Foreskin keratinocyte (primary cell): ENCODE measurements around a stretch of chr16.

GRCh38 chr16:70696655-70697844 lies 11.2 kb upstream of the MTSS2 start:
- RAMPAGE, total RNA = no peak

DNA sequence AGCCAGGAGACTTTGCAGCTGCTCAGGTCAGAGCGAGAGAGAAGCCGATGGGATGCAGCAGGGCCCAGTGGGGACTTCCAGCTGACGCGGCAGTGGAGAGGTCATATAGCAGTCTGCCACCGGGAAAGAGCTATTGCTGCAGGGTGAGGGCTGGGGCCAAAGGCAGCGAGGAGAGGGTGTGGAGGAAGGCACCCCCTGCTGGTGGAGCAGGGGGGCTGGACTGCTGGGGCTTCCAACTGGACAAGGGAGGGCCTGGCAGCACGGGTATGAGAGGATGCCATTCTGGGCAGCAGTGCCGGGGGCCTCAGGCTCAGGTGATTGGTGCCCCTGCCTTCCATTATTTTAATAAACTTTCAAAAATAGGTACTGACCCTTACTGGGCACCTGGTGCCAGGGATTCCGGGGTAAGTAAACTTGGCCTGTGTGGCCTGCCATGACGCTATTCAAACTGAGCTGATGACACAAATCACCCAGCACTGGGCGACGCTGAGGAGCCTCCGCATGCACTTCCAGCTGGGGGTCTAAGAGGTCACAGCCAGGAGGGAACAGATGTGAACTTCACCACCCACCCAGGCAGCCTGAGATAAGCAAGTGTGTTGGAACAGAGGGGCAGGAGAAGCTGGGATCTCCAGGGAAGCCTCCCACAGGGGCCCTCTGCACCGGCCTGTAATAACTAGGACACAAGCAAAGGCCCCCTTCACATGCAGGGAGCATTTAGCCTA lies 52.7 kb upstream of the MTSS2 start:
- RAMPAGE, total RNA = no peak

- RAMPAGE, total RNA = no peak
These were observed 54.8 kb downstream of the VAC14 start for GRCh38 chr16:70746084-70746610.

- RAMPAGE, total RNA = no peak
These were observed 4.0 kb upstream of the VAC14 start for GRCh38 chr16:70805019-70805218.

- RAMPAGE, total RNA = no peak
These were observed 8.3 kb downstream of the TAT start for GRCh38 chr16:71568642-71569025.

GRCh38 chr16:71570269-71571080 lies 6.4 kb downstream of the TAT start:
- RAMPAGE, total RNA = no peak

DNA sequence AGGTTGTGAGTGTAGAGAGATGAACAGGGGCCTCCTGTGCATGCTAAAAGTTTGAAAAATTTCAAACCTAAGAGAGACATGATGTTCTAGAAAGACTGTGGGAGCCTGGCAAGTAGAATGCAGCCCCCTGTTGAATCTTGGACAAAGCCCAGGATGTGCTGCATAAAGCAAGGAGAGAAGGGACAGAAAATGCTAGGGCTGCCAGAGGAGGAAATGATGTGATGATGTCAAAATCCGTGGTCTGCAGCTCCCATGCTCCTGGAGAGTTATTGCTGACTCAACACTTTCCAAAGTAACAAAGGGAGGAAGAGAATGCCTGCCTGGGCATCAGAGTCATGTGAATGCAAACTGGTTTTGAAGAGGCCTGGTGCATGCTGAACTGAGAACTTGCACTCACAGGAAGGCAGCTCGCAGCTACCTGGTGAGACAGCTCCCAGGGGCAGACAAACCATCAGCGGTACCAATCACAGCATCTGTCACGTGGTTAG lies 2.7 kb downstream of the MARVELD3 start:
- RAMPAGE, total RNA = no peak

- RAMPAGE, total RNA = no peak
These were observed 41.1 kb downstream of the MARVELD3 start for GRCh38 chr16:71666916-71667572.

DNA sequence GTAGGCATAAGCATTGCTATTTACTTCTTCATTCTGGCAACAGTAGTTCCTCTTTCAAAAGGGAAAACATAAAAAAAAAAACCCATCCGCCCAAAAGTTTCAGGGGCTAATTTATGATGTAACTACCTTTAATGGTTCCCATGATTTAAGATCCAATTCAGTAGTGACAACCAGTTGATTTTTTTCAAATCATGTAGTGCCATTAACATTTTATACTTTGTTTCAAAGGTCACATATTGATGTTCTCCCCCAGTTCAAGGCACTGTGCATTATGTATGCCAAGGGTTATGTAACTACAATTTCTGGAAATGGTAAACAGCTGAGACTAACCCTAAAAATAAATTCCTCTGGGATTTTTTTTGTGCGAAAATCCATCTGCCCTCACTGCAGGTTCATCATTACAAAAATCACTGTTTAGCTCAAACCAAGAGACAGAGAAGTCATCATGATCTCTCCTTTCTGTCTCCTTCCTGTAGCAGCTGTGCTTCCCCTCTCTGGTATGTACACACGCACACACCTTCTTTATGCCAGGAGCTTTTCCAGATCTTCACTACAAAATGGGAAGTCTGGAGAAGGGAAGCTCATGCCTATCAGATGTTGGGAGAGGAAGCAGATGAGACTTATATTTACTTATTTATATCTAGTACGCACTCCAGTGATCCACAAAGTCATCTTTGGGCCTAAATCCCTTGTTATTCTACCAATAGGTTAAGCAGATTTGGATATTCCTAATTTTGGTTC lies 2.3 kb upstream of the PHLPP2 start:
- RAMPAGE, total RNA = no peak

DNA sequence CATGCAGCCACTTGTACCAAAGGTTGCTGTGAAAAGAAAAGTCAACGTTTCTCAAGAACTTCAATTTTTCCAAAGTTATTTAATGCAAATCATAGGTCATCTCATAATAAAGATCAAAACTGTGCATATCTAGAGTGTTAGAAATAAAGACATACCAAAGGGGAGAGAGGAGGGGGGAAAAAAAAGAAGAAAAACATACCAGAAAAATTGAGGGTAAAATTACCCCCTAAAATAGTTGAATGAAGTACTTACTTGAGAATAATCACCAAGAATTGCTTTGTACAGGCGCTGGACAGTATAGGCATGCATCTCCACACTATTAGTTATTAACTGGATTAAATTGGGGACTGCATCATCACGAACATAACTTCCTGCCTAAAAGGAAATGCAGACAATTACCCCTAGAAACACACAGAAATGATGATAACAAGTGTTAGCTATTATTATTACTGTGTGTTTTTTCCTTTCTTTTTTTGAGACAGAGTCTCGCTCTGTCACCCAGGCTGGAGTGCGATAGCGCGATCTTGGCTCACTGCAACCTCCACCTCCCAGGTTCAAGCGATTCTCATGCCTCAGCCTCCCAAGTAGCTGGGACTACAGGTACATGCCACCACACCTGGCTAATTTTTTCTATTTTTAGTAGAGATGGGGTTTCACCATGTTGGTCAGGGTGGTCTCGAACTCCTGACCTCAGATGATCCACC lies 25.6 kb upstream of the PHLPP2 start:
- RAMPAGE, total RNA = no peak

GRCh38 chr16:72015093-72016189 lies 6.9 kb downstream of the DHODH start:
- RAMPAGE, total RNA = no peak

DNA sequence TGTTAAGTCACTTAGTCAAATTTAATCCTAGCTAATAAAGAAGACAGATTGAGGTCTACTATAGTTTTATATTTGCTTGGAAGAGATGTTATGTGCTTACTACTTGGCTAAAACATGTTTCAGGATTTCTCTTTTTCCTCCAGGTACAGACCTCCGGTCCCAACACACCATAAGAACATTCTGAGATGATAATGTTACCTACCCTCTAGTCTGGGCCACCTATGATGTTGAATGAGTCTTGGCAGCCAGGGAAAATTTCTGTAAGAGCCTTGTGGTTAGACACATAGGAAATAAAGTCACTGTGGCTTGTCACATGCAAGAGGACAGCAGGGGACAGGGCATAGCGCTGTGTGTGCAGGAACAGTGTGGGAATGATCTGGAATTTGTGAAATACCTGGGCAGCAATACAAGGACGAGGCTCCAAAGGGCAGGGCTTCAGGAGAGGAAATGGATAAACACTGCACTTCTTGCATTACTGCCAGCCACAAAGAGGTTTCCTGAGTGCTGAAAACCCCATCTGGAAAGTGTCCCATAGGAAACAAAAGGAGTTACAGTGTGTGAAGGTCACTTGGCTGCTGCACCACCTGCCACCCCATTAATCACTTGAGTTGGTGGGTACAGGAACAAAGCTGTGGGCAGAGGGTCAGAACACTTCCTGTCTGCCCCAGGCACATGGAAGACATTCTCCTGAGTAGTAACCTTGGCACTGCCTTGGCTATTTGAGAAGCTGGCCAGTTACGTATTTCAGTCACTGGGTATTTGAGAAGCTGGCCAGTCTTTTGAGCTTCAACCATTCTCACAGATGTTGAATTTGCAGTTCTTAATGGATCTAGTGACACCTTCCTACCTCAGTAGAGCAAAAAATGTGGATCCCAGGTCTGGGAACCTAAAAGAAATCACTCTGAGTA lies 12.1 kb upstream of the HP start:
- RAMPAGE, total RNA = no peak

GRCh38 chr16:72042831-72043443 lies 11.4 kb upstream of the HP start:
- RAMPAGE, total RNA = no peak

GRCh38 chr16:72091093-72091612 lies 2.3 kb downstream of the TXNL4B start:
- RAMPAGE, total RNA = no peak

DNA sequence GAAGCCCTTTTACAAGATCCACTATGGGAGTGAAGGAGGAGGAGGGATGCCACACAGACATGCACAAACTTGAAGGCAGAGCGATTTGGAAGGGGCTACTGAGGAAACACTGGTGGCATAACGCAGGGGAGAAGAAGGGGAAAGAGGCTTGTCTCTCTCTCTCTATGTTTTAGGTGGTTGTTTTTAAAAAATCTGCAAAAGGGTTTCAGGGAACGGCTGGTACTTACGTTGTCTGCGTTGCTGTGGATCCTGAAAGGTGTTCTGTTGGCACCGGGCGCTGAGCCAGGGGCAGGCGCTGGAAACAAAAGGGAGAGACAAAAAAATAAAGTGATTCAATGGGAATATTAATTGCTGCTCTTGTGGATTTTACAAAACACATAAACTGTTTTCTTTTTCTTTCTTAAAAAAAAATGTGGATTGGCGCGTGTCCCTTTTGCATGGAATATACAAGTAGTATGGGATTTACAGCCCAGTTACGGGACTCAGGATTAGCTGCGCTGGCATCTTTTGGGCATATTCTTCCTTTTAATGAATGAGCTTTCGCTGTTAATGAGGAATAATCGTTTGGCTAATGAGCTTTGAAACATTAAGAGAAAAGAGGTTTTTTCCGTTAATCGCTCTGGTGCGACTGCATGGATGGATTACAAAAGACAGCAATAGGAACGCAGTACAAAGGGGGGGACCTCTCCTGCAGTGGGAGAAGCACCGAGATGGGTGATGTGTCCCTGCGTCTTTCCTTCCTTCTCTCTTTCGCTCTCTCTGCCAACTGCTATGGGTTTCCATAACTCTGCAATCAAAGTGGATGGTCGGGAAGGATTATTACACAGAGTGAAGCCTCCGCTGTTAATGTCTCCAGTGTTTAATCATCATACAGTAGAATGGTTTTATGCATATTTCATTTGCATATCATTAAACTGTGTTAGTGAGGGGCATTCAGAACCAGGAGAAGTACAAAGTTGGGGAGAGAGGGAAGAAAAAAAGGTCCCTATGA lies 255.5 kb upstream of the PMFBP1 start:
- RAMPAGE, total RNA = no peak

DNA sequence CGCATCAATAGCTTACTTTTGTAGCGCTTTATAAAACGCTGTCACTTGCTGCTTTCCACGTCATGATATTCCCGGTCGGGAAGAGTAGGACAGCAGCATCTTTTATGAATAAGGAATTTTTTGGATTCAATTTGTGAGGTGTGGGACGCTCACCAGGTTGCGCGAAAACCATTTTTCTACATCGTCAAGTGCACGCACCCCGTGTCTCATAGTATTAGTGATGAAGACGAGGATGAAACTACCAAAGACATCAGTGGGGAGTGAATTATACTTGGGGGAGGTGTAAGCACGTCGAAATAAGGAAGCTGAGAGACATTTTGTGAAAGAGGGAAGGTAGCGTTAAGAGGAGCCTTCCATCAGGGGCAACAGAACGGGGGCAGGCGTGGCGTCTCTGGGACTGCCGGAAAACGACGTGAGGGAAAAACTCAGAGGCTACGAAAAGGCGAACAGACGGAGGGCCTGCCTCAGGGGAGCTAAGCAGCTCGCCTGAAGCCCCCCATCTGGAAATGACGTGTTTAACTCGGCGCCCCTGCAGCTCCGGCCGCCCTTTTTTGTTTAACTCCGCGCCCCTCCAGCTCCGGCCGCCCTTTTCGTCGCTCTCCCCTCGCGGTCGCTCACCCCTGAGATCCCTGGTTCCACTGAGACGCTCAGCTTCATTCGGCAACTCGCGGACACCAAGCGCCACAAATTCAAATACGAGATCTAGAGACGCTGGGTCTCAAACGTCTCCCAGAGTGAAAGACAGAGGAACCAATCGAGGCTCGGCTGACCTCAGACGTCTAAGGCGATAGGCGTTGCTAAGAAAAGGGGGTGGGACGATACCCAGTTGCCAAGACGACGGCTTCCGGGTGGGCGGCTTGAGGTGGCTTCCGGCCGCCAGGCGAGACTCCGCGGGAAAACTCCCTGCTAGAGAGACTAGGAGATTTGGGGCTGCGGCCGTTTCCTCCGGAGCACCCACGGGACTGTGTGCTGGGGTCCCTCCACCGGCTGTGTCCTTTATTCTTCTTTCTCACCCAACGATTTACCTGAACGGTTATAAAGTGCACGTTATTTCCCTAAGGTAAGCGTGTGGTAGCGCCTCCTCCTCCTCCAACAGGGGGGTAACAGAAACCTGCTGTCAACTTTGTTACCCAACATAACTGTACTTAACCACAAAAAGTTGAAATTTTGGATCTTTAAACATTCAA lies 383.3 kb downstream of the ZFHX3 start:
- RAMPAGE, total RNA = no peak

GRCh38 chr16:72795398-72796208 lies 252.3 kb downstream of the ZFHX3 start:
- RAMPAGE, total RNA = no peak

- RAMPAGE, total RNA = no peak
These were observed 200.1 kb downstream of the ZFHX3 start for GRCh38 chr16:72847629-72848491.

DNA sequence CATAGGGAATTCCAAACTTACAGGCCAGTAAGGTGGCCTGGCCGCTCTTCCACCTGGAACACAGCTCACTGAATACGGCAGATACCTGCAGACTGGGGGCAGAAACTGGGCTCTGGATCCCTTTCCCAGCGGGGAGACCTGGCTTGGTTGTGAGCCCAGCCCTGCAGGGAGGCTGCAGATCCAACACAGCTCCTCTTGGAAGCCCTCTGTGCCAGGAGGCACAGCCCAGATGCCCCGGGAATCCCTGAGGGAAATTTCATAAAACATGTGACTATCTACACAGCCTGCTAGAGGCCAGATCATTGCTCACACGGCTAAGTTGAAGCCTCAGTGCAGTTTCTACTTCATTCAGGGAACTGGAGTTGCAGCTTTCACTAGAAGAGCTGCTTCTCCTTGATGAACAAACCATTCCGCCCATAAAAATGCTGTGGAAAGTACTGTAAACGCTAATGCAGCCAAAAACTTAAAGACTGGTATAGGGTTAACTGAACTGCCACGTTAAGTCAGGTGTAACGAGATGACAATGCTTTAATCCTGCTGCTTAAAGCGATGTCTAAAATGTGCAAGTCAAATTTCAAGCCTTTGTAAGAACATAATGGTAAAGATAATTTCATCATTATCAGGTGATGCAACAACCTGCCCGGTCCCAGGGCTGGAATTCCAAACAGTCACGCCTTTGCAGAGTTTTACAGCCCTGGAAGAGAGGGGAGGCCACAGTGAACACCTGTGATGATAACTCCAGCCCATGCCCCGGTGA lies 172.6 kb downstream of the ZFHX3 start:
- RAMPAGE, total RNA = no peak

DNA sequence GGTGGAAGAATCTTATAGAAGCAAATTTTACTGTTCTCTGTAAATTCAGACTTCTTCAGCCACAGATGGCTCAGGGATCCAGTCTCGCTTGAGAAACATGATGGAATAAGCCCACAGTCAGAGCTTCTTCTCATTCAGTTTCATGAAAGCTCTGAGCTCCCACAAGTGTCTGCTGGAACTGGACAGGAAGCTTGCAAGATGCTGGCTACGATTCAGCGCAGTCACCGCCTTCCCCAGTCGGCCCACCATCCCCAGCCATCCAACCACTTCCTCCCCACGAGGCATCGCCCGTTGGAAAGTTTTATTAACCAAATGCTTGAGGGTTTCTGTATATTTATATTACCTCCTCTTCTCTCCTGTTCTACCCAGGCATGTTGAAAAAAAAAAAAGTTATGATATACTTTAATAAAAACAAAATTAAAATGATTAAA lies 171.7 kb downstream of the ZFHX3 start:
- RAMPAGE, total RNA = no peak